ENCODE measurements around the genes ARSH and SHROOM2.

DNA sequence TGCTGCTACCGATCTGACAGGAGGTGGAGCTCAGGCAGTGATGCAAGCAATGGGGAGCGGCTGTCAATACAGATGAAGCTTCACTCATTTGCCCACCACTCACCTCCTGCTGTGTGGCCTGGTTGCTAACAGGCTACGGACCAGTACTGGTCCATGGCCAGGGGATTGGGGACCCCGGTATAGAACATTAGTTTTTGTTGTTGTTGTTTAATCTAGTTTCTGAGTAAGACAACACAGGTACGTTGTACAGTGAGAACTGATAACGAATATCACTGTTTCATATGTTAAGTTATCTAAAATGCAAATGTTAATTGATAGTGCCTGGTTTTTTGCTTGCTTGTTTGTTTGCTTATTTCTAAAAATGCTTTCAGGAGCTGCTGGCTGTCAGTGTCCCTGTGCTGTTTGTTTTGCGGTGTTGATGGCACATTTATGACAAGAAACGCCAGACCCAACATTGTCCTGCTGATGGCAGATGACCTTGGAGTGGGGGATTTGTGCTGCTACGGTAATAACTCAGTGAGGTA, at the start of gene ARSH:
TSS of gene ARSH (plus strand) at position 363 of the 524 bp plus-strand sequence.
- PRO-cap, 2 experiments, result no peak in any of the 2 experiments

DNA sequence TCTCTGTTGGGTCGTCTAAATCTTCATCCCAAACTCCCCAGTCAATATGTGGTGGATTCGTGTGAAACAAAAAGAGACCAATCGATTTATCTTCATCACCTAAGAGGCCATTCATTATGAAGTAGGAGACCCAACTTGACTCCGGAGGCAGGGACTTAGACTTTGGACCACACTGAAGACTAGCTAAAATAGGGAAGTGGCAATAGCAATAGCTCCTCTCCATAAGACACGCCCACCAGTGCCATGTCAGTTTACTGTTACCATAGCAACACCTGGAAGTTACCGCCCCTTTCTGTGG, 163.4 kb downstream of the PRKX start:
- PRO-cap, 2 experiments, result no peak in any of the 2 experiments

- PRO-cap, 2 experiments, result no peak in any of the 2 experiments
Measured at GRCh38 chrX:3714017-3714218, 469 bp upstream of the PRKX start.

GRCh38 chrX:3714219-3714633, 777 bp upstream of the PRKX start:
- PRO-cap, 2 experiments, result no peak in any of the 2 experiments

GRCh38 chrX:3743529-3743996, 30.1 kb upstream of the PRKX start:
- PRO-cap, 2 experiments, result no peak in any of the 2 experiments

DNA sequence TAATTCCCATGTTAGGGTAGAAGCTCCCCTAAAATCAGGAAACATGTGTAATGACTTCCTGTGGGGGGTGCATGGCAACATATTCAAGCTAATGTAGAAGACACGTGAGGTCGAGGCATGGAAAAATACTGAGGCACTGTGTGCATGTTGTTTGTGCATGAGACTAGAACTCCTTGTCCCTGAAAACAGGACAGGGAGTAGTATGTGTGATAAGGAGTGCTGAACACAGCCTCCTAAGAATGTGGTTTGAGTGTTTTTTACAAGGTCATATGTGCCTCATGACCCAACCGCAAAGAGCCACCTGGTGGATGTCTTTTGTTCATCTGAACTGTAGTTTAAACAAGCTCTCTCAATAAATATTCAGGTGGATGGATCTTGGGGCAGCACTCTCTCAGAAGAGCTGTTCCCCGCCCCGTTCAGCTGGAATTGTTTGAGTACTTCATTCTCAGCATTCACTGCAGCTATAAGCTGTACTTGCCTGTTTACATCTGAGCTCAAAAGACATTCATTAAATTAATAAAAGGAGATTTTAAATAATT, 226.6 kb downstream of the NLGN4X start:
- PRO-cap, 2 experiments, result no peak in any of the 2 experiments

- PRO-cap, 2 experiments, result no peak in any of the 2 experiments
Measured at GRCh38 chrX:6121256-6121708, 107.4 kb downstream of the NLGN4X start.

DNA sequence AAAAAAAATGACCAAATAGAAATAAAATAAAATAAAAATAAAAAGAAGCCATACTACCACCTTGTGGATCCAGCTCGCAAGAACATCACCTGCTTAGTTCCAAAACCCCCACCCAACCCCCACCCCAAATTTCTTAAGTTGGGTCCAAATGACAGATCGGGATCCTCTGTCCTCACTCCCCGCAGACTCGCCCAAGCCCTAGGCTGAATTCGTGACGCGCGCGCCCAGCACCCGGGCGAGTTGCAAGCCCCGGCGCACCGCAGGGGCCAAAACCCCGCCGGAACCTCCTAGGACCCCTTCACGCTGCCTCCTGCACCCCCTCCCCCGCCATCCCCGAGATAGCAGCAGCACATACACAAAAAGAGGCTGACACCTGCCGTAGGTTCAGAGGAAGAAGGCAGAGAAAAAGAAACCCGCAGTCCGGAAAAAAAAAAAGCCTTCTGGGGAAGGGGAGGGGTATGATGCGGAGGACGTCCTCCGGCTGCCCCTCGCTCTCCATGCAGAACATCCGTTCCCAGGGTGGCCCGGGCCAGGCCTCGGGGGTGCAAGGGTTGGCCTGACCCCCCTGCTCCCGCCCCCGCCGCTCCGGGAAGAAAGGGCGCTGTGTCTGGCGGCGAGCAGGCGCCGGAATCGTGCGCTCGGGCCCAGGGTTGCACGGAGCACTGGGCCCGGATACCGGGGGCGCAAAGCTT, 2.6 kb downstream of the NLGN4X start:
- PRO-cap, 2 experiments, result no peak in any of the 2 experiments

GRCh38 chrX:7091874-7092287, 55.6 kb upstream of the STS start:
- PRO-cap, 2 experiments, result no peak in any of the 2 experiments

- PRO-cap, 2 experiments, result no peak in any of the 2 experiments
Measured at GRCh38 chrX:8170594-8170863, 538 bp downstream of the VCX2 start.

- PRO-cap, 2 experiments, result no peak in any of the 2 experiments
Measured at GRCh38 chrX:9313111-9313560, 151.7 kb upstream of the TBL1X start.

DNA sequence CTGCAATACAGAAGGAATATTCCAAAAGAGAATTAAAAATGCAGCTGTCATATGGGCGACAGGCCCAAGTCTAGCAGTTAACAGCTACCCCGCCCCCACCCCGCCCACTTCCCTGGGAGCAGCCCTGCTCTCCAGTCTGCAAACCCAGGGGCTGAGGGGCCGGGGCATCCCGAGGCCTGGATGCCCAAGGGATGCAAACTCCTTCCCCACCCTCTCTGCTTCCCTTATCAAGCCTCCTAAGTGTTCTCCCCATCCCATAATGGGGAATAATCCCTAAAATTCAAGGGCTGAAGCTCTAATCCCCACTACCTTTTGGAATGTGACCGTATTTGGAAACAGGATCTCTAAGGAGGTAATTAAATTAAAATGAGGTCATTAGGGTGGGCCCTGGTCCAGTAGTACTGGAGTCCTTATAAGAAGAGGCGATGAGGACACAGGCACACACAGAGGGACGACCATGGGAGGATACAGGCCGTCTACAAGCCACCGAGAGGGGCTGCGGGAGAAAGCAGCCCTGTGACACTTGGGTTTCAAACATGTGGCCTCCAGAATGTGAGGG, 124.5 kb upstream of the TBL1X start:
- PRO-cap, 2 experiments, result no peak in any of the 2 experiments

GRCh38 chrX:9560319-9560781, 95.5 kb downstream of the TBL1X start:
- PRO-cap, 2 experiments, result no peak in any of the 2 experiments

DNA sequence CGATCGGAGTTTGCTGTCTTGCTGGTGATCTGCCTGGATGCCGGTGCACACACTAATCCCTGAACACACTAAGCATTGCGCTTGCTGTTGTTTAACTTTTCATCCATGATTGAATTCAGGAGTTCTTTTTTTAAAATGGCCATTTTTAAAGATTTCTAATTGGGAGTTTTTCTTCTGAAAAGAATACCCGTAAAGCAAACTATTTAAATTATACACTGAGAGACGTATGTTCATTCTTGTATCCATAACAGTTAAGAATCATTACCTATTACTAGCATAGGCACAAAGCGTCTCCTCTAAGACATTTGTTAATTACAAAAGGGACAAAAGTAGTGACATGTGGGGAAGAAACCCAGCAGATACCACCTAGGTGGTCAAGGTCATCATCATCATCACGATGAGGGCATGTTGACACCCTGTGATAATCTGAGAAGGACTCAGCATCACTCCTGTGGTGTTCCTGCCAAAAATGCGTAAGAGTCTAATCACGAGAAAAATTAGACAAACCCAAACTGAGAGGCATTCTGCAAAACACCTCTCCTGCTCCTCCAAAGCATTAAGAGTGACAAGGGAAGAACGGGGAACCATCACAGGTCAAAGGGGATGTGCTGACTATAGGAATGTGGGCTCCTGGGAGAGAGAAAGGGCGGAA, 124.8 kb downstream of the TBL1X start:
- PRO-cap, 2 experiments, result no peak in any of the 2 experiments

GRCh38 chrX:9786182-9786794, at the start of gene SHROOM2:
Gene SHROOM2 (plus strand): TSS chrX:9786429.
- PRO-cap, 2 experiments, result no peak in any of the 2 experiments

GRCh38 chrX:9878599-9879020, 88.5 kb upstream of the CLDN34 start:
- PRO-cap, 2 experiments, result no peak in any of the 2 experiments

GRCh38 chrX:9896307-9896745, 70.8 kb upstream of the CLDN34 start:
- PRO-cap, 2 experiments, result no peak in any of the 2 experiments

GRCh38 chrX:9897739-9898486, 69.2 kb upstream of the CLDN34 start:
- PRO-cap, 2 experiments, result no peak in any of the 2 experiments

- PRO-cap, 2 experiments, result no peak in any of the 2 experiments
Measured at GRCh38 chrX:9927951-9928499, 39.1 kb upstream of the CLDN34 start.

- PRO-cap, 2 experiments, result no peak in any of the 2 experiments
Measured at GRCh38 chrX:10045198-10045930, 78.2 kb downstream of the CLDN34 start.

All from monocyte (primary cell).